ENCODE measurements around a stretch of chr5.

DNA sequence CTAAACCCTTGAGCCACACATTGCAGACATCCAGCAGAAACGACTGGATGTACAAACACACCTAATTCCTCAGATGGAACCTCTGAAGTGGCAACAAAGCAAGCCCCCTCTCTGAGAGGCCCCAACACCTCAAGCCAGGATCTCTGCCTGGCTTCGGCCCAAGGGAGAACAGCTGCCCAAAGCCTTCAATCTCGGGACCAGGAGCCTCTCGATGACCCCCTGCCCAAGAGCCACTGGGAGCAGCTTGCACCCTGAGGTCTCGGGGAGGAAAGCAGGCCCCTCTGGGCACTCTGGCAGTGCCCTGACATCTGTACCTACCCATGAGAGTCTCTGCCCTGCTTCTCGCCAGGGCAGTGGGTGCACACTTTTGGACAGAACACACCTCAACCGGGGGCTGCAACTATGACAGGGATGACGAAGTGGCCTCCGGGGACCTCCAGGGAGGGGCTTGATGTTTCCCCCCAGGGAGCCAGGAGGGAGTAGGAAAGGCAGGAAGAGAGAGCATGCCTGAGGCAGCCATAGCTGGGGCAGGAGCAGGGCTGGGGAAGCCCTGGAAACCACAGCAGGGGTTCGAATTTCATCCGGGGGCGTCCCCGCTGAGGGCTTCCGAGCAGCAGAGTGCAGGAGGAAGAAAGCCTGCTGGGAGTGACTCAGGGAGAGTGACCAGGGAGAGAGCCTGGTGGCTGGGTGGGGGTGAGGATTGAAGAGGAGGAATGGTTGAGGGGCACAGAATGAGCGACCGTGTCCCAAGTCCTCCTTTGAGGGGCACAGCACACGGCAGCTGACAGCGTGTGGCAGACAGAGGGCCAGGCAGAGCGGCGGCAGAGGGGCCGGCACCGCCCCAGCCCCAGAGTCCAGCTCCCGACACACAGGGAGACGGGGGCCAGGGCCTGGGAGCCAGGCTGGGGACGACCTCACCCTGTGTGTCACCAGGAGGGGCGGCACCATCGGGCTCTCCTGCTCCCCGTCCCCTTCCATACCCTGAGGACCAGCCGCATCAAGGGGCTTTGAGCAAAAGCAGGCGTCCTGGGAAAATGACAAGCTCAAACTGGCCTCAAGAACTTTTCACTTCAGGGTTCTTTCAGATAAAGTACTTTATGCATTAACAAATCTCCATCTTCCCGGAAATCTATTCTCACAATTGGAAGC lies 1.8 kb downstream of the LPCAT1 start:
- PRO-cap, result no peak
- RAMPAGE, long total RNA, 4 experiments, result no peak in any of the 4 experiments

- PRO-cap, result no peak
- RAMPAGE, long total RNA, 4 experiments, result start-site peak on the minus strand in 1 of 4 experiments, at chr5:1725299-1725350 at its widest, 11 reads per replicate
Observed at GRCh38 chr5:1724857-1725636, 74.6 kb downstream of the MRPL36 start.

GRCh38 chr5:1789480-1789949 lies 10.1 kb downstream of the MRPL36 start:
- PRO-cap, result no peak
- RAMPAGE, long total RNA, 4 experiments, result no peak in any of the 4 experiments

DNA sequence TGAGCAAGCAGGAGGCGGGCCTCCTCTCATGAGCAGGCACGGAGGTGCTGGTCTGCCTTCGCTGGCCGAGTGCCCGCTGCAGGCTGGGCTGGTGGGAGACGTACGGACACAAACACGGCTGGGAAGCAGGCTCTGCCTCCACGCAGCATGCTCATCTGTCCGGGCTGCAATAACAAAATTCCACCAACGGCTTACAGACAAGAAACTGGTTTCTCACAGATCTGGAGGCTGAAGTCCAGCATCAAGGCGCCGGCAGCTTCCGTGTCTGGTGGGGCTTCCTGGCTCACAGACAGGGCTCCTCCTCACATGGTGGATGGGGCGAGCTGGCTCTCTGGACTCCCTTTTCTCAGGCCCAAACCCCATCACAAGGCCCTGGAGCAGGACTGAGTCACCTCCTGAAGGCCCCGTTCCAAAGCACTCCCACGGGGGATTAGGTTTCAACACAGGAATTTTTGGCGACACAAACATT lies 5.2 kb downstream of the MRPL36 start:
- PRO-cap, result no peak
- RAMPAGE, long total RNA, 4 experiments, result no peak in any of the 4 experiments

GRCh38 chr5:1801885-1802390 lies 731 bp downstream of the NDUFS6 start:
- PRO-cap, result no peak
- RAMPAGE, long total RNA, 4 experiments, result no peak in any of the 4 experiments

DNA sequence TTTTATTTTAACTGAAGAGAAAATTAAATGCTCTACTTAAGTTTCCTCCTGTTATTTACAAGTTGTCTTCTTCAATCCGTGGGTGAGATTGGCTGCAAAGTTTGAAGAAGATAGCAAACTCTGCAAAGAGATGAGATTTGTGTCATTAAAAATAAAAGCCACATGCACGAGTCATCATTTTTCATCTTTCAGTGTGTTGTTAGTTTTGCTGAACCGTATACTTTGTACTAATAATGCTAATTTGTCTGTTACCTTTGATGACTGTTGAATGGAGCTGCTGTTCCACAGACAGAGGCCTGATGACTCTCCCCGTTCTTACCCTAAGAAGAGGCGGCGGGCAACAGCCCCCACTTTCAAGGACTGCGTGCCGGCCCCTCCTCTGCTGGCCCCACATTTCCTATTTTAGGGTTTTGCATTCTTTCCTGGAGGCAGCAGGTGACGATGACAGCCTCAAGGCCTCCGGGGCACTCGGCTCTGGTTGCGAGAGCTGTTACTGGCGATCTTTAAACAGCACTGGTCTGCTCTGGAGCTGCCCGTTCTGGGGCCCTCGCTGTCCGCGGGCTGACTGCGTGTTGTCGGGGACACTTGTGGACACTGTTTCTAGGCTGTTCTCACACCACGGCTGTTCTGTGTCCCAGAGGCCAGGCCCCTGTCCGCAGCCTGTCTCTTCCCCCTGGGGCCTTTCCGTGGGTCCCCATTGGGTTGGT lies 35.1 kb downstream of the NDUFS6 start:
- PRO-cap, result no peak
- RAMPAGE, long total RNA, 4 experiments, result no peak in any of the 4 experiments

DNA sequence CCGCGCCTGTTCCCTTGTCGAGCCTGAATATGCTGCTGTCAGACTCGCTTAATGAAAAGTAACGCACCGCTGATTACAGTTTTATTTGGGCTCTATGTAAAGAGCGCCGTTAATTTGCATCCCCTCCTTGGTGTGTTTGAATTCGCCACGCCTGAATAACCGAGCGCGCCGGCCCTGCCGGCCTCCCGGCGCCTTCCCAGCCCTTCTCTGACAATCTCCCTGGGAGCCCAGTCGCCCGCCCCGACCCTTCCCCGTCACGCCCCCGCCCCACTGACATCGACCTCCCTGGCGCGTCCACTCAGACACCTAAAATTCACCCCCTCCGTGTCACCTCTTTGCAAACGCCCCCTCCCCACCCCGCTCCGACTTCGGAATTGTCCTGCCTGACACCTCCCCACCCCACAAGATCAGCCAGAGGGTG lies 7.8 kb downstream of the IRX4 start:
- PRO-cap, result no peak
- RAMPAGE, long total RNA, 4 experiments, result no peak in any of the 4 experiments

DNA sequence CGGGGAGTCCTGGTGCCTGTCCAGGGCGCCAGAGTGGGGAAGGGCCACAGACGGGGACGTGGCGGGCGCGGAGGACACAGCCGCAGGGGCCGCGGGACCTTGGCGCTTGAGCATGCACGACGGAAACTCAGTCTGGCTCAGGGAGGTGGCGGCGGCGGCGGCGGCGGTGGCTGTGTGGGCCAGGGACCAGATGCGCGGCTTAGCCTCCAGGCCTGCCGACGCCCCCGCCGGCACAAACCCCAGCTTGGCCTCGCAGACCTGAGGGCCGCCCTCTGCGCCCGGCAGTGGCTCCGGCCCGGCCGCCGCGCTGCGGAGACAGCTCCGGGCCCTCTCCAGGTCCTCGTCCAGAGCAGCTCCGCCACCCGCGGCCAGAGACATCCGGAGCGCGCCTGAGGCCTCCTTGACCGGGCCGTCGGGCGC lies 4.5 kb downstream of the IRX4 start:
- PRO-cap, result no peak
- RAMPAGE, long total RNA, 4 experiments, result no peak in any of the 4 experiments

- PRO-cap, result unidirectional peak, minus-strand start at chr5:1883801
- RAMPAGE, long total RNA, 4 experiments, result no peak in any of the 4 experiments
Observed at GRCh38 chr5:1883618-1884082, 925 bp upstream of the IRX4 start.

- PRO-cap, result no peak
- RAMPAGE, long total RNA, 4 experiments, result no peak in any of the 4 experiments
Observed at GRCh38 chr5:1952181-1953061, 69.7 kb upstream of the IRX4 start.

GRCh38 chr5:2129571-2130108 lies 246.9 kb upstream of the IRX4 start:
- PRO-cap, result no peak
- RAMPAGE, long total RNA, 4 experiments, result no peak in any of the 4 experiments

- PRO-cap, result no peak
- RAMPAGE, long total RNA, 4 experiments, result no peak in any of the 4 experiments
Observed at GRCh38 chr5:2278792-2279053, 396.0 kb upstream of the IRX4 start.

DNA sequence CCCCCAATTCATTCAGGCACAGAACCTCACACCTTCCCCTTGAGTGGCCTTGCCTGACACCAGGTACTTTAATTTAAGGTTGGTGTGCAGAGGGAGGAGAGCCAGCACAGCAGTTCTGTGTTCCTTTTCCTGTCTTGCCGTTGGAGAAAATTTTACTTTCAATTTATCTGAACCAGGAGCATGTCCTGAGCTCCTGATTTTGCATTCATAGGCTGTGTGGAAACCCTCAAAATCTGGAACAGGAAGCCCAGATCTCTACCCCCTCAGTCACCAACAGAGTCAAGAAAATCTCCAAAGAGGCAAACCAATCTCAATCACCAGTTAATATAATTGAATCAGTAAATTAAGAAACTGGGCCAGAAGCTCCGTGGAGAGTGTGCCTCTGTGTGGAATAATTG lies 363.1 kb downstream of the IRX2 start:
- PRO-cap, result no peak
- RAMPAGE, long total RNA, 4 experiments, result no peak in any of the 4 experiments

DNA sequence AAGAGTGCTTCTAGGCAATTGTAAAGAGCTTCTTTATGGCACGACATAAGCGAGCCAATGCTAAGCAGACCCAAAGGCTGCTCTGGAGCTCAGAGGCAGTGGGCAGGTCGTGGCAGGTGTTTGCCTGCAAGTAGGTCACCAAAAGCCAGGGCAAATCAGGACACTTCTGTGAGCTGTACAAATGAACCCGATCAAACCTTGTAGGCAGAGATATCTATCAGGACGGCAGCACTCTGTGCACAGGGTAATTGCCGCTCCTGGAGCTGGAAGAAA lies 75.9 kb downstream of the IRX2 start:
- PRO-cap, result no peak
- RAMPAGE, long total RNA, 4 experiments, result no peak in any of the 4 experiments

GRCh38 chr5:2750231-2751127 lies 998 bp downstream of the IRX2 start:
- PRO-cap, result no peak
- RAMPAGE, long total RNA, 4 experiments, result no peak in any of the 4 experiments

DNA sequence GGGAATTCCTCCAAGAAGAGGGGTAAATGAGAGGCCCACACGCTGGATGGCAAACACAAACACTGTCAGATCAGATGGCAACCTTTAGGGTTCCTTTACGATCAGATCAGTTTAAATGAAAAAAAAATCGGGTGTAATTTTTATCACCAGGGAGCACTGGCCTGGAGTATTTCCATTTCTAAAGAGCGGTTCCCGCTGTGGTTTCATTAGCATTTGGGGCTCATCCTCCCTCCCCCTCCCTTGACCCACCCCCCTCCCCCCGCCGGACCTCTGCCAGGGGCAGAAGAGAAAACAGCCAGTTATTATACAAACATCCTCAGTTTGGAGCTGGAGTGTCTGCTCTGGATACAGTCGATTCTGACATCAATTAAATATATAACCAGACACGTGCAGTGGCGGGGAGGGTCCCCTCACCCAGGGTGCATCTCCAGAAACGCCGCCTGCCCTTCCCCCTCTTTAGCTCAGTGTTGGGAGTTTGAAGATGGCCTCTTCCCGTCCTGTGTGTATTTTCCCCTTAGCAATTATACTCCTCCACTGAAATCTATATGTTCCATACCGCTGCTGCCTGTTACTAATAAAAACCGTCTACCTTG lies 2.4 kb upstream of the IRX2 start:
- PRO-cap, result no peak
- RAMPAGE, long total RNA, 4 experiments, result no peak in any of the 4 experiments

DNA sequence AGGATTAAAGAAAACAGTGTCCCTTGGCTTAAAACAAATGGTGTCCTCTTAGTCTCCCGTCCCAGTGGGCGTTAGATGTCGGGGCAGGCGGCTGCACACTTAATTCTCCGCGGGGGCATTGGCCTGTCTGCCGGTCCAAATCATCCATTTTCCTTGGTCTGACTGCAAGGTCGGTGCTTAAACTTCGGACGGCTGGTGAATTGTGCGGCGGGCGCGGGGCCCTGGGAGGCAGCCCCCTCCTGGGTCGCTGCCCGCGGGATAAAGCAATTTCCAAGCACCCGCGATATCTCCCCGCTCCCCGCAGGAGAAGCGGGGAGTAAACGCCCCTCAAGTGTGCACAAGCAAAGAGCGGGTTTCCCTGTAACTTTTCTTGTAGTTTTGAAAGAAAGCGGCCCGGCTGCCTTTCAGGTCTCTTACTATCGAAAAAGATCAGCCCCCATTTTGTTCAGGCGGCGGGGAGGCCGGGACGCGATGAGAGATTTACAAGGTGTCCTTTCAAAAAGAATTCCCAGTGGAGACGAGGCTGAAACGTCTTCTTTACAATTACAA lies 1.6 kb downstream of the IRX1 start:
- PRO-cap, result no peak
- RAMPAGE, long total RNA, 4 experiments, result no peak in any of the 4 experiments

GRCh38 chr5:5146403-5146788 lies 6.3 kb downstream of the ADAMTS16 start:
- PRO-cap, result no peak
- RAMPAGE, long total RNA, 4 experiments, result no peak in any of the 4 experiments

- PRO-cap, result no peak
- RAMPAGE, long total RNA, 4 experiments, result no peak in any of the 4 experiments
Observed at GRCh38 chr5:5481276-5481776, 58.8 kb downstream of the ICE1 start.

DNA sequence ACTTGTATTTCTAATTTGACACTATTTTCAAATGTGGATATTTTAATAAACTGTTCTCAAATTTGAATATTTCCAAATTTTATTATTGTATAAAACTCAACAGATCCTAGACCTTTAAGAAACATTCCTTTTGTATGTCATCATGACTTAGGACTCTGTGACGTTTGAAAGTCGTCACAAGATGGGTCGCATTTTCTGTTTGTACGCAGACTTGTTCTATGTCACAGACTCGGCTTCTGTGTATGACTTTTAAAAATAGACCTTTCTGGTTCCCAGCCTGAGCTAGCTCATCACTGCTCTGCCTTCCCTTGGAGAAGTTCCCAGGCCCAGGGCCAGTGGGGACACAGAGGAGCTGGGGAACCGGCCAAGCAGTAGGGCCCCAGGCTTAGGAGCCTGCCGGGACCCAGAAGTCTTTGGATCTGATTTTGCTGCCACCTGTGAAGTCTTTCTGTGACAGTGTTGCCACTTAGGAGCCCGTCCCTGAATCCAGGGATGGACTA lies 18.3 kb upstream of the UBE2QL1 start:
- PRO-cap, result no peak
- RAMPAGE, long total RNA, 4 experiments, result no peak in any of the 4 experiments